Airway epithelial cell (primary cell): ENCODE measurements around a stretch of chr21.

- RAMPAGE, long total RNA = no peak
Observed at GRCh38 chr21:5101655-5102154, 5419.7 kb upstream of the TPTE start.

DNA sequence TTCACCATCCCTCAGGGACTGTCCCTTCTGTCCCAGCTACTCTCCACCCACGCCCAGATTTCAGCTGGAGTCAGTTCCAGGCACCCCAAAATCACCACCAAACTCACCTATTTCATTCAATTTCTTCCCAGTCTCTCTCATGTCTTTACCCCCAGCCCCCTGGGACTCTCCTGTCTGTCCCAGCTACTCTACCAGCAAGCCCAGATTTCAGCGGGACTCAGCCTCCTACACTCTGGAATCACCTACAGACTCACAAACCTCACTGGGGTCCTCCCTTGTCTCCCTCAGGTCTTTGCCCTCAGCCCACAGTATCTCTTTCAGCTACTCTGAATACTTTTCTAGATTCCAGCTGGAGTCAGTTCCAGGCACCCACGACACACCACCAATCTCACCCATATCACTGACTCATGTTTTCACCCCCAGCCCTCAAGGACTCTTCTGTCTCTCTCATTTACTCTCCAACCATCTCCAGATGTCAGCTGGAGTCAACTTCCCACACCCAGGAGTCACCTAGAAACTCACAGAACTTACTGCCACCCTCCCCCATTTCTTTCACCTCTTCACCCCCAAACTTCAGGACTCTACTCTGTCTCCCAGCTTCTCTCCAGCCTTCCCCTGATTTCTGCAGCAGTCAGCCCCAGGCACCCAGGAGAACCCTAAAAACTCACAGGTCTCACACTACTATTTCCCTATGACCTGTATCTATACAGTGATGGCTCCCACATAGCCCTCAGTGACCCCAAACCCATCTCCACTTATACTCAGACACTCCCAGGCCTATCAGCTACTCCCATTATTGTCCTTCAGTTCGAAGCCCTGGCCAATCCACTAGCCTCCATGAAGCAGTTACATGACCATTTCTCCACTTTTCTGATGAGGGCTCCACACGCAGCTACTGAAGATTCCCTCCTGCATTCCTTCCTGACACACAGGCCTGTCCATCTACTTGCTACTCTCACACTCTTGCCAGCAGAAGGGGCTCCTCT lies 1529.2 kb upstream of the TPTE start:
- RAMPAGE, long total RNA = no peak

- RAMPAGE, long total RNA = no peak
Observed at GRCh38 chr21:9721980-9722393, 799.4 kb upstream of the TPTE start.

- RAMPAGE, long total RNA = no peak
Observed at GRCh38 chr21:10119223-10119839, 402.1 kb upstream of the TPTE start.

GRCh38 chr21:14454196-14454889 lies 71.4 kb upstream of the HSPA13 start:
- RAMPAGE, long total RNA = no peak

DNA sequence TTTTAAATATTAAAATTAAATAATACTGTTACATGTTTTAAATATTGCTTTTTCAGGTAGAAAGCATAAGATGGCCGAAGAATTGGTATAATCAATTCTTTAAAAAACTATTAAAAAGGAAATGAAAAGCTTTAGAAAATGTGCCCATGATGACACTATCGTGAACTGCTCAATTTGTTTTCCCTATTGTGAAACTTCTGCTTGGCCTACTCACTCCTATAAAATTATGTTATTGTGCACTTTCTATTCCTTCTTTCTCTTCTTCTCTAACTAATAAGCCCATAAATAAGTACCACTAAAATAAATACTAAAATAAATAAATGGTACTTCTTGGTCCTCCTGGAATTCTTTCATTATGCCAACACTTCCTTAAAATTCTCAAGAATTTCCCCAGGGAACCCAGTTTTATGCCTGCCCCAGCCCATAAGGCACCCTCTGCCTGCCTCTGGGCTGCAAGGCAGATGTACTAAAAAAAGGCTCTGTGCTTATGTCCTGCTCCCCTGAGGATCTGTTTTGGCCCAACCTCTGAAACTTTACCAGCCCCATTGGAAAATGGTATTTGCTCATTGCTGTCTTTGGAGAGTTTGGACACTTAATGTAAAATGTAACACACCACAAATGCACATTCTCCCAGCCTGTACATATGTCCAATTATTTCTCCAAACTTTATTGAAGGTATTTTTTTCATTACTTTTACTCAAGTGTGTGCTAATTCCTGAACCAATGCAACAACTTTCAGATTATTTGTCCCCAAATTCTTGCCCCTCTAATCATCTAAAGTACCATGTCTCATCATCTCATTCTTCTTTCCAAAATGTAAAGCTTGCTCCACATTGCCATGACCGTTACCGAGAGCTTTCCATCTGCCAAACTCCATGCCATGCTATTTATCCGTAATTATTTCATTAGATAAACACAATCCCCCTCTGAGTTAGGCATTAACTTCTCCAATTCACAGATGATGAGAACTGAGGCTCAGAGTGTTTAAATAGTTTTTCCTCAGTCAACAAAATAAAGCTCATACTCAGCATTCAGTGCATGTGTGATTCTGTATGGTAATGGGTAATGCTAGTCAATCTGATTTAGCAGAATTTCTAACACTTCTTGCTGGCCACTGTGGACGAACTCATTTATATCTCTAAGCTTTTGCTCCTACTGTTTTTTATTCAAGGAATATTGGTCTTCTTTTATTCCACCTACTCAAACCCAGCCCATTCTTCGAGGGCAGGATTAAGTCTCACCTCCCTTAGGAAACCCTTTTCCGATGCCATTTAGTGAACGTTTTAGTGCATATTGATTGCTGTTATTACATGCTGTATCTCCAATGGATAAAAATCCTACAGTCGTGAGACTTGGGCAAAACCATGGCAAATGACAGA lies 17.6 kb downstream of the SAMSN1 start:
- RAMPAGE, long total RNA = no peak

- RAMPAGE, long total RNA = no peak
Observed at GRCh38 chr21:14543861-14544643, 2.1 kb downstream of the SAMSN1 start.

- RAMPAGE, long total RNA = no peak
Observed at GRCh38 chr21:14582049-14582822, 36.1 kb upstream of the SAMSN1 start.

DNA sequence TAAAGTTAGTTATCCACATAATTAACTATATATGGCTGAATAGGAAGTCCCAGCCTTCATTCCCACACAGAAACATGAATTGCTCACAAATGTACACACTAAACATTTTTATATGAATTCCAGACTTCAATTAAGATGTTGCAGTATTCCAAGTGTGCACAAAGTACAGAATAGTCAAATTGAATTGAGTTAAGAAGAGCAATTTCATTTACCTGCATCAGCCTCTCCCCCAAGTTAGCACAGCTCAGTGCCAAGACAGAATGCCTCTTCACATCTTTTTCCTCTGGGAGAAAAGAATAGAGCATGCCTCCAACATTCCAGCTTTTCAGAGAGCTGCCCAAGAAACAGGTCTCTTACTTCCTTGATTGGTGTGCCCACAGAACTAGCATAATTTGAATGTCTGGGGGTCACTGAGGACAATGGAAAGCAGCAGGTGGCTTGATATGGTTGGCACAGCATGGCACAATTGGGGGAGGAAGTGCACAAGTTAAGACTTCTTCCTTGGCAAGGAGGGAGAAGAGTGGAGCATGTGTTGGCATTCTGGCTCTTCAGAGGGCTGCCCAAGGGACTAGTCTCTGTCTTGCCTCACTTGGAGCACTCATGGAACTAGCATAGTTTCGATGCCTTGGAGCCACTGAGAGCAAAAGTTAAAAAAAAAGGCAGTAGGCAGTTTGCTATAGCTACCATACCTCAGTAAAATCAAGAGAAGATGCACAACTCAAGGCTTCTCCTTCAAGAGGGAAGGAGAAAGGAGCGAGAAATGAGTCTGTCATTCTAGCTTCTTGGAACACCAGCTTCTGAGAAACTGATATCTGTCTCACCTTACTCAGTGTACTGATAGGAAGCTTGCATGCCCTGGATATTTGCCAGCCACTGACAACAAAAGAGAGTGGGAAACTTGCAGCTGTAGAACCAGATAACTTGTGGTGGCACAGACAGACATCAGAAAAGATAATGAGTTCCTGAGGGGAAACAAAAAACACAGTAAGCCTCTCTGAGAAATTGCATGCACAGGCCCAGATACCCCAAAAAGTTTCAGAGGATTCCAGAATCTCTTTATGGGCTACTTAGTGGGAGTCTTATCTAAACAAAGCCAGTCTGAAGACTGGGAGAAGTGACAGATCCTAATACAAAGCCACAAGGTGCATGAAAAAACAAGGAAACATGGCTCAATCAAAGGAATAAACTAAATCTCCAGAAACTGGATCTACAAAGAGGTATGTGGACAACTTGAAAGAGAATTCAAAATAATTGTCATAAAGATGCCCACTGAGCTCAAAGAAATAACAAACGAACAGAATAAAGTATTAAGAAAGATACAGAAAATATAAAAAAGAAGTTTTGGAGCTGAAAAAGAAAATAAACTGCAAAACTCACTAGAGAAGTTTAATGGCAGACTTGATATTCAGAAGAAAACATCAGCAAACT lies 207.5 kb upstream of the SAMSN1 start:
- RAMPAGE, long total RNA = no peak

- RAMPAGE, long total RNA = no peak
Observed at GRCh38 chr21:14868970-14869274, 195.9 kb downstream of the NRIP1 start.

- RAMPAGE, long total RNA = no peak
Observed at GRCh38 chr21:14918349-14918936, 146.4 kb downstream of the NRIP1 start.

DNA sequence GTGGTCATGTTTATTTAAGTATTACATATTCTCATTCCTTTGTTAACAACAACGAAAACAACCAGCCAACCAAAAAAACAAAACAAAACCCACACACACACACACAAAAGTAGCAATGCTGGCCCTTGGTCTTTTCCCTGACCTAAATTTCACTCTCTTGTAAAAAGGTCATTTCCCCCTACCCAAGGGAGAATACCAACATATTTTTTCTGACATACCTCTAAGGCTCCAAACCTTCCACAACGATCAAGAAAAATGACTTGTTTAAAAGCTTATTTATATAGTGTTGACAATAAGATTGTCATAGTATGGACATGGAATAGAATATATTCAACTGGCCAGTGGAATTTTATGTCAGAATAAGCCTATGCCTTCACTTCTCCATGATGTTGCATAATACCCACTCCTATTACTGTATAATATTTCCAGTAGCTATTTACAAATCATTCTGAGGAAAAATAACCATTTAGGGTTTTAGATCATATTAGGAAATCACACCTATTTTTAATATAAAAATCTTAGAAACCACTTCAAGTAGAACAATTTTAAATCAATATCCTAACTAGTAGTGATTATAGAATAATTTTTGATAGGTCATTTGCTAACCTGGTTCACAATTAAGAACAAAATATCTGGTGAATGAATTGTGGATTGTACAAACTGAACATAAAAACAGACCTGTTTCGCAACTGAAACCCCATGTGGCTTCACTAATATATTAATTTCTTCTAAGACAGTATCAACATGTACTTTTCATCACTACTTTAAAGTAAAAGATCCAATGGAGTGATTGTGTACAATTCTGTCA lies 102.3 kb downstream of the NRIP1 start:
- RAMPAGE, long total RNA = no peak

GRCh38 chr21:14991001-14991878 lies 73.6 kb downstream of the NRIP1 start:
- RAMPAGE, long total RNA = no peak

- RAMPAGE, long total RNA = no peak
Observed at GRCh38 chr21:15057739-15058862, 6.7 kb downstream of the NRIP1 start.

GRCh38 chr21:15065531-15066205 lies 868 bp upstream of the NRIP1 start:
- RAMPAGE, long total RNA = no peak

DNA sequence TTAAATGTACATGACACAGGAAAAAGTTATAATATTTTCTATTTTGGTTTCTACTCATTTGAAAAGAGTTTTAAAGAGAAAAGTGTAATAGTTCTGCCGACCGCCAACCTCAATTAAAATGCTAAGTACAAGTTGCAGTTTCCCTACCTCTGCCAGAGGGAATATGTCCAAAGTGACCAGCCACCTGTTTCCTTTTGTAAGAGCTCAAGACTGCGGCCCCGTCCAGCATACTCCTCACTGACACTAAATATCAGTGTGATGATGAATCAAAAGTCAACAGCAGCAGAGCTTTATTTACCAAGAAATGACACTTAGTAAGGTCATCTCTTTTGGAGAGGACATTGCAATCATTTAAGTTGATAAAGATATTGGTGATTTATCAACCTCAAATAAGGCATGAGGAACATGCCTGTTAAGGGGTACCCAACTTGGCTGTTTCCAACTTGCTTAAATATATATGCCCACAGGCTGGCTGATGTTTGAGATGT lies 57.5 kb upstream of the NRIP1 start:
- RAMPAGE, long total RNA = no peak

GRCh38 chr21:15141285-15141865 lies 76.6 kb upstream of the NRIP1 start:
- RAMPAGE, long total RNA = no peak

DNA sequence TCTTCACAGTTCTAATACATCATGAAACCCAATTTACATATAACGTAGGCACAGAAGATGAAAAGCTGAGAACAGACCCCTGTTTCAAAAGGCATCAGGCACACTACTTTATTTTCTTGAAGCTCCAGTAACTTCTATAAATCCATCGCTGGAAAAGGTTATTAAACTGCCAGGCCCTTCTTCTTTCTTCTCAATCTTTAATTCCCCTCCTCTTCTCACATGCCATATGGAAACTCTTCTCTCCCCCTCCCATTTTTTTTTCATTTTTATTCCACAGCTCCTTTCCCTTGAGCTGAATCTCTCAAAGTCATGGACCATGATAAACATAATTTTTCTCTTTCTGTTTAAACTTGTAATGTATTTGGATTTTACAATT lies 86.2 kb upstream of the NRIP1 start:
- RAMPAGE, long total RNA = no peak

DNA sequence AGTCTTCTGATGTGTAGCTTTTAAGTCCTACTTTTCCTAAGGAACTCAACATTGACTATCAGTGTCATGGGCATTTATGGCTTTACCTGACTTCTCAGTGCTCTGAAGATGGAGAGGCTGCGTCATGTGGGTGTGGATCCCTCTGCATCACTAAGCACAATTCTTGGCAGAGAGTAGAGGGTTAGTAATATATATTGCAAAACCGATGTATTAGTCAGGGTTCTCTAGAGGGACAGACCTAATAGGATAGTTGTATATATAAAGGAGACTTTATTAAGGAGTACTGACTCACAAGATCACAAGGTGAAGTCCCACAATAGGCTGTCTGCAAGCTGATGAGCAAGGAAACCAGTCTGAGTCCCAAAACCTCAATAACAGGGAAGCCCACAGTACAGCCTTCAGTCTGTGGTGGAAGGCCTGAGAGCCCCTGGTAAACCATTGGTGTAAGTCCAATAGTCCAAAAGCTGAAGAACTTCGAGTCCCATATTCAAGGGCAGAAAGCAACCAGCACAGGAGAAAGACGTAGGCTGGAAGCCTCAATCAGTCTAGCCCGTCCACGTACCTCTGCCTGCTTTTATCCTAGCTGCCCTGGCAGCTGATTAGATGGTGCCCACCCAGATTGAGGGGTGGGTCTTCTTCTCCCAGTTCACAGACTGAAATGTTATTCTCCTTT lies 159.7 kb upstream of the NRIP1 start:
- RAMPAGE, long total RNA = no peak

GRCh38 chr21:15682000-15682799 lies 47.6 kb upstream of the USP25 start:
- RAMPAGE, long total RNA = no peak